AG08470 (cell line): ENCODE data around the genes OR1D2 and OR1E1.

- RRBS, result no CpG with 5 or more reads among the region's 6 CpGs
These were observed 37.0 kb downstream of the SMG6 start for GRCh38 chr17:2266413-2267195.

GRCh38 chr17:2330898-2331521, 5.2 kb downstream of the TSR1 start:
- RRBS, result no CpG with 5 or more reads among the region's 5 CpGs

DNA sequence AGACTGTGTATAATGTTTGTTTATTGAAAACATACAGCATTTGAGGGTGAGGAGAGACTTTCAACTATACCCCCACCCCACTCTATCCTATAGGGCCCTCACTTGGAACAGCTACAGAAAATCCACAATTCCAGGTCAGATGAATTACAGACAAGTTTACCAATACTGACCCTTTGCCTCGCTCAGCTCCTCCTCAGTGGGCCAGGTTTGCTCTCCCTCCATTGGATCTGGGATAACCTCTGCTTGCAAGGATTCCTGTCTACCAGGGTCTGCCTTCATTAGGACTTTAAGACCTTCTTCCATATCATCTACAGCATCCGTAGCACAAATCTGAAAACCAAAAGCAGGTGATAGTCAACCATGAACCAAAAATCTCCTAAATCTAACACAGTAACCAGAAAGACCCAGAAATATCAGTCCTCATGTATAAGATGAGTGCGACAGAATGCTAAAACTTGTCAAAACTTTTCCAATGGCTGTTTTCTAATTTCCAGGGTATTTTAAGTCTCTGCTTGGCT, 2.8 kb downstream of the TSR1 start:
- RRBS, result no CpG with 5 or more reads among the region's 3 CpGs

GRCh38 chr17:2346343-2347111, 9.2 kb downstream of the SGSM2 start:
- RRBS, result no CpG with 5 or more reads among the region's 12 CpGs

- RRBS, result 2% methylated on average over 19 of the region's 36 CpGs
These were observed 593 bp upstream of the MNT start for GRCh38 chr17:2401459-2401847.

GRCh38 chr17:2401848-2402556, 1.1 kb upstream of the MNT start:
- RRBS, result 2% methylated on average over 27 of the region's 53 CpGs

DNA sequence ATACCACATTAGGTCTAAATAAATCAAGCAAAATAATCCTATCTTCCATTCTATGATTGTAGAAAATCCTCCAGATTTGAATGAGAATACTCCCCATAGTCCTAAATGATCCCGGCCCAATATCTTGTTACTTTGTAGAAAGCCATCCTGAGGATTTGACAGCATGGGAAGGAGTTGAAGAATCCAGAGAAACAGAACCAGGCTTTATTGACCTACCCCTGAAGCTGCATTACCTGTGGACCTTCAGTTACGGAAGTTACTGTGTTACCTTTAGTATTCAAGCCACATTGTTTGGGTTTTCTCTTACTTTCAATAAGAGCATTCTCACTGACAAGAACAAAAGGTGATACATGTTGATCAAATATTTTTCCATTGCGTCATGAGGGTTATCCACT, 28.8 kb upstream of the PAFAH1B1 start:
- RRBS, result no CpG with 5 or more reads among the region's 3 CpGs

GRCh38 chr17:2571953-2572595, 21.4 kb upstream of the PAFAH1B1 start:
- RRBS, result no CpG with 5 or more reads among the region's 8 CpGs

DNA sequence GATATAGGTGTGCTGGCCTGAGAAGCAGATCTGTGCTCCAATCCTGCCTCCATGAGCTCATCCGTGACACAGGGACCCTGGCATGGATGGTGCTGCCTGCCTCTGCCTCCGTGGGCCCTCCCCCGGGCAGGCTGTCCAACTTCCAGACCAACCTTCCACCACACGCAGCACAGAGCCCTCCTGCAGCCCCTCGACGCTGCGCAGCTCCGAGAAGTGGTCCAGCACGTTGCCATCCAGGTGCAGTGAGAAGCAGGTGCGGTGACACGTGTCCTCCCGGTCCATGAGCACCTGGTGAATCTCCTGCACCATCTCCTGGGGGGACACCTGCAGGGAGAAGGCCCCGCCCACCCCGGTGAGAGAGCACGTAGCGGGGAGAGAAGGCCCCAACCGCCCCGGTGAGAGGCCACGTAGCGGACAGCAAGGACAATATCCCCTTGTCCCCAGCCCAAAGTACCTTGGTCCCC, 8.4 kb downstream of the CLUH start:
- RRBS, result 96% methylated on average over 5 of the region's 20 CpGs

- RRBS, result no CpG with 5 or more reads among the region's 8 CpGs
These were observed 1.2 kb upstream of the CLUH start for GRCh38 chr17:2712875-2713134.

DNA sequence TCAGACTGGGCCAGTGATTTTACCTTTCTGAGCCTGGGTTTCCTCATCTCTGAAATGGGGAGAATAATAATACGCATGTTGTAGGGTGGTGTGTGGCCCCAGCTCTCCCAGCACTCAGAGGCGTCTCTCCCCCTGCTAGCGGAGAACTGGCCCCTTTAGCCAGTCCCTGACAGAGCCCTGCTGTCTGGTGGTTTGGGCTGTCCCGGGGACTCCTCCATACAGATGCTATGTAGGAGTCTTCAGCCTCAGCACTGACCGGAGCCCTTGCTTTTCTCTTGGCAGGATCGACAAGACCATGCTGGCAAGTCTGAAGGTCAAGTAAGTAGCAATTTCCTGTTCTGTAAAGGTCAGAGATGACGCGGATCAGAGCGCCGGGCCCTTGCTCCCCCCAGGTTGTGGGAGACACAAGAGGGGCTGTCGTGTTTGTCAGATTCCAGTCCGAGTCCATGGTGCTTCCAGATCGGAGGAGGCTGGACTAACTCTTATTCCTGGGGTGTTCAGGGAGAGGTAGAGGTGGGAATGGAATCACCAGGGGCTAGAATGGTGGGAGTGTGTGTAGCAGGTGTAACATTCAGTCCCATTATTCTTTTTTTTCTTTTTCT, 4.1 kb downstream of the RAP1GAP2 start:
- RRBS, result 58% methylated on average over 2 of the region's 13 CpGs

GRCh38 chr17:2854327-2854743, 58.1 kb downstream of the RAP1GAP2 start:
- RRBS, result 2% methylated on average over 6 of the region's 26 CpGs

DNA sequence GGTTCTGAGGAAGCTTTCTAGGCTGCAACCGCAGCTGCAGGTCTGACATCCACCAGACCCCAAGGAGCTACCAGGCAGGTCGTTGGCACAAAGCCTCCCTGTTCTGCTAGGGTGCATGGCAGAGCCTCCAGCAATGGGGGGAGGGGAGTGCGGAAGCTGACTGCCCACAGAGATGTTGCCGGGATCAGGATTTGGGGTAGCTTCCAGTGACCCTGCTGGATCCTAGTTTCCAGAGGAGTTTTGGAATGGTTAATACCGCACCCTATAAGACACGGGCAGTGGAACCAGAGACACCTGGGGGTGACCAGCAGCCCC, 58.5 kb downstream of the RAP1GAP2 start:
- RRBS, result no CpG with 5 or more reads among the region's 6 CpGs

DNA sequence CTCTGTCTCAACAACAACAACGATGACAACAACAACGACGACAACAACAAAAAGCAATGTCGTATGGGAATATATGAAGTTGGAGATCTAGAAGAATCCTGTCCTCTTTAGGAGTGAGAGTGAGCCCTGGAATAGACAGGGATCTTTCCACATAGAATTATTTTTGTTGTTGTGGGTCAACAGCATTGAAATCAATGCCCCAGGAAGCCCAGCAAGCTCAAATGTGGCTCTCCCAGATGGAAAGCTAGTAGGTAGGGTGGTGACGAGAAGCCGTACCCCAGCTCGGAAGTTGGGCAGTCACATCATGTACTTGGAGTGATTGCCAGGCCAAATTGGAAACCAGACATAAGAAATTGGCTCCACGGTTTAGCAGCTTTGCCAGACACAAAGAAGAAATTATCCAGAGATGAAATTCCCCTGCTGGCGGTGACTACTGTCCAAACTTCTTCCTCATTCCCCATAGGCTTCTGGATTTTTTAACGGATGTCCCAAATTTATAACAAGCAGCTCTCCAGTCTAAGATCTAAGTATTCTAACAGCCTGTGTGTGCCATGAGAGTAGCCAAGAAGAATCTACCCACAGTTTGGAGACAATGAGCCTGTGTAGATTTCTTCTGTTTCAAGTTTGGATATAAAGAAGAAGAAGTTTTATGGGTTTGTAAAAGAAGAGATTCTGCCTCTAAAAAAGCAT, 95.9 kb downstream of the OR1D5 start:
- RRBS, result no CpG with 5 or more reads among the region's 10 CpGs

DNA sequence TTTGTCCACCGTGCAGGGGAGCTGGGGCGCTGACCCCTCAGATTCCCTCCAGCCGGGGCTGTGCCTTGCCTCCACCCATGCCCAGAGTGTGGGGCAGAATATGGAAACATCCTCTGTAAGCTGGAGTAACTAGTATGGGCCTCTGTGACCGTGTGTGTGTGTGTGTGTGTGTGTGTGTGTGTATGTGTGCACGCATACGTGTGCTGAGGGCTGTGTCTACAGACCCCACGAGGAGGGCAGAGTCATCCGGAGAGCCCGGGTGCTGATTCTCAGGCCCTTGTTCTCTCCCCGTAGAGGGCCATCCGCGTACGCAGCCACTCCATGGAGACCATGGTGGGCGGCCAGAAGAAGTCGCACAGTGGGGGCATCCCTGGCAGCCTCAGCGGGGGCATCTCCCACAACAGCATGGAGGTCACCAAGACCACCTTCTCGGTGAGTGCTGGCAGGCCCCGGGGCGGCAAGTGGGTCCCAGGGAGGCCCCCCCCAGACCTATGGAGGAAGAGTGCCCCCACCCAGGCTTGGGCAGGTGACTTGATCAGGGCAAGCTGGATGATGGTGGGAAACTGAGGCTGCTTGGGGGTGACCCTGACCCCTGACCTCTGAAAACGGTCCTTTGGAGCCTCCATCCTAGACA, 45.5 kb downstream of the OR1D5 start:
- RRBS, result no CpG with 5 or more reads among the region's 20 CpGs

GRCh38 chr17:3104307-3104640, at the start of gene OR1D2:
Gene OR1D2 (minus strand): TSS chr17:3104422.
- RRBS, result no CpG with 5 or more reads among the region's 3 CpGs

- RRBS, result no CpG with 5 or more reads among the region's 79 CpGs
These were observed 557 bp downstream of the OR1R1P start for GRCh38 chr17:3386106-3386867.

DNA sequence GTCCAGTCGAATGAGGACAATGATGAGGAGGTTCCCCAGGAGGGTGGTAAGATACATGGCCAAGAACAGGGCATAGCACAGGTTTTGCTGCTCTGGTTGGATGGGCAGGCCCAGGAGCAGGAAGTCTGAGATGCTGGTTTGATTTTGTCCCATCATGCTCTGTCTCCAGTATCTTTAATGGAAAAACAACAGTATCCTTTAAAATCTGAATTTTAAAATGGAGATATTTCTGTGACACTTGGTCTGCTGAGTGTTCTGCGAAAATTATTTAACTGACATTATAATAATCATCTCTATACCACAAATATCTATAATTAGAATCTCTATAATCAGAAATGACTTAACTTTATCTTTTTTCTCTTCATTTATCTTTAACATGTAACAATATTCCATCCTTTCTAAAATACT, at the start of gene OR1E1:
Gene OR1E1 (minus strand): TSS at position 156 of the 408 bp plus-strand sequence.
- RRBS, result no CpG with 5 or more reads among the region's 2 CpGs

DNA sequence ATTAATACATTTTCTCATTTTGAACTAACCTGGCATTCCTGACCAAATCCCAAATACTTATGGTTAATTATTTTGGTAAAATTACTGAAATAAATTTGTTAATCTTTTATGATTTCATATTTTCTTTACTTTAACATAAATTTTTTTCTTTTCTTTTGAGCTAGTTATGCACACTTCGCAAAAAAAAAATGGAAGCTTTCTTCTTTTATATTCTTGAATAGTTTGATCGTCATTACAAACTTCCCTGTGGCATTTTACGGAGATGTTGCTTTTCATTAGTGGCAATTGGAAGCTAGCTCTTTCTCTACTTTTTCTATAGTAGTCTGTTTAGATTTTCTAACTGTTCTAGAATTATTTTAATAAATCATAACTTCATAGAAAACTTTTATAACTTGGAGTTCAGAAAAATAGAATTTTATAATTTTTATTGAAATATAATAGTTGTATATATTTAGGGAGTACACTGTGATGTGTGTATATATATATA, 17.3 kb downstream of the OR1E2 start:
- RRBS, result no CpG with 5 or more reads among the region's 3 CpGs

DNA sequence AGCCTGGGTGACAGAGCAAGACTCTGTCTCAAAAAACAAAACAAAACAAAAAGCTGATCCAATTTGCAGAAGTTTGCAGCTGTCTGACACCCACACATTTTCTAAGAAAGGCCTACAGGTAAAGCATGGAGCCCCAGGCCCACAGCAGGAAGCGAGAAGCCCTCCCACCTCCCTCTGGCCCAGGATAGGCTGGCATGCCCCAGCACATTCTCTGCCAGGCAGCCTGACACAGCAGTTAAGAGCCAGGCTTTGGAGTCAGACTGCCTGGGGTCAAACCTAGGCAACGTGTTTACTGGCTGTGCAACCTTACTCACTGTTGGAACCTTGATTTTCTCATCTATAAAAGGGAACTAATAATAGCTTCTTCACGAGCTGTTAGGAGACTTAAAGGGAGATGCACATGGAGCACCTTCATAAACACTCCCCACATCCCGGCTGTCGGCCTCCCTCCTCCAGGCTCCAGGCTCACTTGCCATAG, 5.3 kb upstream of the TRPV3 start:
- RRBS, result no CpG with 5 or more reads among the region's 5 CpGs